Tongue (tissue), 2 donors: ENCODE results near the gene SAMD3.

DNA sequence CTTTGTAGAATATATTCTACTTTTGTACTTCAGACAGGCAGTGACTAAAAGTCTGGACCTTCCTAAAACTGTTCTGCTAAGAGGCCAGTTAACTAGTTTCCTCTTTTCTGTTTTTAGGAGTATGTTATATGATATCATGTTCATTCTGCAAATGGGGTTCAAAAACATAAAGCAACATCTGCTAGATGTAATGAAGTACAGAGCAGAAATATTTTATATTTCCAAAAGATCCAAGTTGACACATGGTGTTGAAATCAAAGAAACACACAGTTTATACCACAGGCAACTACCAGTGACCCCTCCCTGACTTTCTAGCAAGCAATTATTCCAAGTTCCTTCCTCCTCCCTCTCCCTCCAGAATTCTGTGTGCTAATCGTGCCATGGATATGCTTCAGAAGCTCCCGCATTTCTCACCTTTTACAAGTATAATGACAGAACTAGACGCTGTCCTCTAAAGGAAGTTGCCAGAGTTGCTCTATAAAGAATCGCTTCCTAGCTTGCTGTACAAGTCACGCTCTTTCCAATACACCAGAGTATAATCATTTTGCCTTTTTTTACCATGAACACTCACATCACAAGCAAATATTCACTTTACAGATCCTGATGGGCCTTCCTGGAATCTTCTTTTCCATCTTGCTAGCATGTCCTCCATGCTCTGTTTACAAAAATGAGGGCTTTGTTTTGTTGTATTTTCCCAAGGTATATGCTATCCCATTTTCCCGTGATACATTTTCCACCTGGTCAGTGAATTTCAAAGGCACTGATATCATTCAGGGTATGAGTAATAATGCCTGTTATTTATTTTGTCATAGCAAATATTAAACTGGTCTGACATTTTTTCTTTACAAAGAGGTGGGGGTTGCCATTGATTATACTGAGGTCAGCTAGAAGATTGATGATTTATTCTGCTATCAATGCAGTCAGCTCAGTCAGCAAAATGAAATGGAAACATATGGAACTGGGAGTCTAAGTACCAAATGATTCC is 64.5 kb downstream of the ARHGAP18 start:
- RAMPAGE, long total RNA = no peak

DNA sequence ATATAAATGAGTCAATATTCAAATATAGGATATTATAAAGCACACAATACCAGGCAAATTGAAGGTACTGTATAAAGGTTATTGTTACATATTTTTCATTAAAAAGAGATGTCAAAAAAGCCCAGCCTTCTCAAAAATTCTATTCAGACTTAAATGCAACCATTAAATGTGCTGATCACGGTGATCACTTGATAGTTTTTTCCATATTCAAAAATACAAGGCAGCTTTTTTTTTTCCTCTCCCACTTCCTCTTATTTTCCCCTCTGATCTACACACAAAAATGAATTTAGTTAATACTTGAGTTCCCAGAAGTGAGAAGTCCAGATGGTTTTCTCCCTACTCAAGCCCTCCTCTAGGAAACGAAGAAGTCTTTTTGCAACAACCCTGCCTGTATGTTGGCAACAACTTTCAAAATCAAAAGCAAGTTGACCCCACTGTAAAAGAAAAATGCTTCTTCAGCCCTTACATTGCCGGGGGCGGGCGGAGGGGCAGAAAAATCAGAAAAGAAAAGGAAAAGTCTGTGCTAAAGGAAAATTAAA is 24.4 kb downstream of the ARHGAP18 start:
- RAMPAGE, long total RNA = no peak

DNA sequence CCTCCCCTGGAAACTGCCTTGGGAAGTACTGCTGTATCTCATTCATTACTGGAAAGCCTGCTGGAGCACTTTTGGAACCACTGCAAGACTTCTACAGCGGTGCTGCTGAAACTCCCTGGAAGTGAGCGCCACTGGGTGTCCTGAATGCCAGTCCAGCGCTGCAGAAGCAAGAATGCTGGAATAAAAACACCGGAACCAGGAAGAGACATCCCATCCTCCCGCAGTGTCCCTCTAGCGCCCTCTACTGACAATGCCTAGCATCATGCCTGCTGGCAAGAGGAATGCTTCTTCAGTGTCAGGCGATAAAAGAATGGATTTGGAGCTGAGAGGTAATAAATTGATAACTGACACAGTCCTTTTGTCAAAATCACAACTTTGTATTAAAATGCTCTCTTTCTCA is 65.1 kb upstream of the ARHGAP18 start:
- RAMPAGE, long total RNA = no peak

DNA sequence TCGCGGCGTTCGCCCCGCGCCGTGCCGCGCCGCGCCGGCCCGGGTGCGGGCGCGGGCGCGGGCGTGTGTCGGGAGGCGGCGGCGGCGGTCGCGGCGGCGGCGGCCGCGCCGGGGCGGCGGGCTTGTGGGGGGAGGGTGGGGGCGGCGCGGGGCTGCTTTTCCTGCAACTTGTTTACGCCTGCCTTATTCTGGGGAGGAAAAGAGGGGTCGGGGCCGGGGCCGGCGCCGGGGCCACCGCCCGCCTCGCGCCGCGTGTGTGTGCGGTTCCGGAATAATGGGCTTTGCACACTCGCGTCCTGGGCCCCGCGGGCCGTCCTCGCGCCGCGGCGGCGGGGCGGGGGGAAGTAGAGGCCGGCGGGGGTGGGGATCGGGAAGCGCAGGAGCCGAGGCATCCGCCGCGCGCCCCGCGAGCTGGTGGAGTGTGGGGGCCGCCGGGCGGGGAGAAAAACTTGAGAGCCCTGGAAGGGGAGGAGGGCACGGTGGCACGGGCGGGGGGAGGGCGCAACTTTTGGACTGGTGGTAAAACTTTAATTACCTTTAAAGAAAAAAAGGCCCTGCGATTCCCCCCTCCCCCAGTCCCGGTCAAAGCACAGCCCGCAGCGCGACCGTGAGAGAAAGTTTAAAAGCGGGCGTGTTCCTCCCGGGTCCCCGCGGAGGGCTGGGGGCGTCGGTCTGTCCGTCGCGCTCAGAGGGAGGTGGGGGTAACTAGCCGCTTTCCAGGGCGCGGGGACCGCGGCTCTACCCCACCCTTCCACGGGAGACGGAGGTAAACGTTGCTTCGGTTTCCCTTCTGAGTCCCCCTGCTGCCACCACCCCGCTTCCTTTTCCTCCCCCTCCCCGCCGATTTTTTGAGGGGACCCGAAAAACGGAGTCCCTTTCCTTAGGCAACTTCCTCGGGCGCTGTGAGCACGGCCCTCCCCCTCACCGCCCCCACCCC is 1.8 kb downstream of the L3MBTL3 start:
- RAMPAGE, long total RNA = no peak

- RAMPAGE, long total RNA = no peak
Measured at GRCh38 chr6:130222789-130223231, at the start of gene SAMD3. TSS of gene SAMD3 (minus strand) at chr6:130222951.

GRCh38 chr6:130853427-130853798 is 26.2 kb downstream of the SMLR1 start:
- RAMPAGE, long total RNA = no peak

DNA sequence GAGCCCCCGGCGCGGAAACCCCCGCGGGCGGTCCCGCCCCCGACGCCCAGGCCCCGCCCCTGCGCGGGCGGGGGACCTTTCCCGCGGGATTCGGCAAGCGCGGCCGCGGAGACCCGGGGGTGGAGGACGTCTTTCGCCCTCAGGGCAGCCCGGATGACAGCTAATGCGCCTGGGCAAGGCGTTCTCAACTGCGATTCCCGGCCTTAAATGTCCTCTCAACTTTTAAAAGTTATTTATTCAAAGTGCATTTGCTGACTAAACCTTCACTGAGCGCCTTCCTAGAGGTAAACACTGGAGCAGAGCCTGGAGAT is 243 bp upstream of the EPB41L2 start:
- RAMPAGE, long total RNA = no peak

DNA sequence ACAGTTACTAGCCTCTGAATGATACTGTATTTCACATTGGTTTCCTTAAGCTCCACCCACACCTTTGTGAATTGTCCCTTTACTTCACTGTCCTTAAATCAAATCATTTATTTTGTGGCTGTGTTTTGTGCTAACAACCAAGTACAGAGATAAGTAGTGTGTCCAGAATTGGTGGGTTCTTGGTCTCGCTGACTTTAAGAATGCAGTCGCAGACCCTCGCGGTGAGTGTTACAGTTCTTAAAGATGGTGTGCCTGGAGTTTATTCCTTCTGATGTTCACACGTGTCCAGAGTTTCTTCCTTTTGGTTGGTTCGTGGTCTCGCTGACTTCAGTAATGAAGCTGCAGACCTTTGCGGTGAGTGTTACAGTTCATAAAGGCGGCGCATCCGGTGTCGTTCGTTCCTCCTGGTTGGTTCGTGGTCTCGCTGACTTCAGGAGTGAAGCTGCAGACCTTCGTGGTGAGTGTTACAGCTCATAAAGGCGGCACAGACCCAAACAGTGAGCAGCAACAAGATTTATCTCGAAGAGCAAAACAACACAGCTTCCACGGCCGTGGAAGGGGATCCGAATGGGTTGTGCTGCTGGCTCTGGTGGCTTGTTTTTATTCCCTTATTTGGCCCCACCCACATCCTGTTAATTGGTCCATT is 48.4 kb upstream of the ARG1 start:
- RAMPAGE, long total RNA = no peak

DNA sequence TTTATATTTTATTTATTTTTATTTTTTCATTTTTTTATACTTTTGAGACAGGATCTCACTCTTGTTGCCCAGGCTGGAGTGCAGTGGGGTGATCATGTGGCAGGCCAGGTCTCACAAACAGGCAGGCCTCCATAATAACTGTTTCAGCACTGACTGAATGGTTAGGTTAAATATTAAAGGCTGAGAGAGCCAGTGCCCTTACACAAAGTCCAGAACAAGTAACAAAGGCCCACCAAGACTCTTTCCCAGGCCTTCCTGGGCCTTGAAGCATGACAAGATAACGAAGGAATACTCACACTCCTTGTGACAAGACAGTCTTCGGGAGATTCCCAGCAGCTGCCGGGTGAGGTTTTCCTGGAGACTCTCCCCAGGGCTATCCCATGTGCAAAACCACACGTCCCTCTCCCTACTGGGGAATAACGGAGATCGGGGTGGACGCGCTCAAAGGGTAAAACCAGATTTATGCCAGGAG is 1.7 kb upstream of the ENPP3 start:
- RAMPAGE, long total RNA = no peak

- RAMPAGE, long total RNA = no peak
Measured at GRCh38 chr6:131844144-131844843, 36.5 kb downstream of the ENPP1 start.

DNA sequence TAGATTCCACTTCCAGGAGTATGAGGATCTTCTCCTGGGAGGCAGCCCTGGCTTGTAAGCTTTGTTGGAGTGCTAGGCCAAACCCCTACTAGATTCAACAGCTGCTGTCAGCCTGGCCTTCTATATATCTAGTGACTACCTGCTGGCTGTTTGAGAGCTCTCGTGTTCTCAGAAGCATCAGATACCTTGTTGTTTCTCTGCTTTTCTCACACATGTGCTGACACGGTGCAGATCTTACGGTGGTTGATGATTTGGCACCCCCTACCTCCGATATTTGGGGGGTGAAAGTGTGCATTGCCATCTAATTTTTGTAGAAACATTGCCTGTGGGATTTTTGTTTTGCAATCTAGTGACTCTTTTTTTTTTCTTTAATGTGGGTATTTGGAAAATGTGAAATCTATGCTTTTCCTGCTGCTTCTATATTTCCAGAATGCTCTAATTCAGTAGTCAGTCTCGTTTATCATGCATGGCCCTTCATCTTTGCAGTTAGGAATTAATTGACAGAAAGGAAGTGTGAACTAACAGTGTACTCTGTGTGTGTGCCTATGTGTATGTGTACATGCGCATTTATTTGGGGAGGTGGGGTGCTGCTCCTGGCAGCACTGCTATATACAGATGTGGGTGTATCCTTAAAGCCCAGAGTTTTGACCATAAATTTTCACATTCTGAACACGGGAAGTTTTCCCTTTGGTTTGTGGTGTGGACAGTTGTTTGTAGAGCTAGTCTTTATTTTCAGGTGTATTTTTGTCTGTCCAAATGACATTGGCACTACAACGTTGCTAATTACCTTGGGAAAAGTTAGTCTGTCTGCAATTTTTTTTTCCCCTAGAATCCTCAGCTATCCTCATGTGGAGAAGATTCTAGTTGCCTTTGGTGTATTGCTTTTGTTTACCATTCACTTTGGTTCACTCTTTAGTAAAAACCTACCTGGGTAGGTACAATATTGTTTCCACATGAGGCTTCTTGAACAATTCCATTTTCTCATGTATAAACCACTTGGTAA is 4.4 kb downstream of the CCN2 start:
- RAMPAGE, long total RNA = no peak

DNA sequence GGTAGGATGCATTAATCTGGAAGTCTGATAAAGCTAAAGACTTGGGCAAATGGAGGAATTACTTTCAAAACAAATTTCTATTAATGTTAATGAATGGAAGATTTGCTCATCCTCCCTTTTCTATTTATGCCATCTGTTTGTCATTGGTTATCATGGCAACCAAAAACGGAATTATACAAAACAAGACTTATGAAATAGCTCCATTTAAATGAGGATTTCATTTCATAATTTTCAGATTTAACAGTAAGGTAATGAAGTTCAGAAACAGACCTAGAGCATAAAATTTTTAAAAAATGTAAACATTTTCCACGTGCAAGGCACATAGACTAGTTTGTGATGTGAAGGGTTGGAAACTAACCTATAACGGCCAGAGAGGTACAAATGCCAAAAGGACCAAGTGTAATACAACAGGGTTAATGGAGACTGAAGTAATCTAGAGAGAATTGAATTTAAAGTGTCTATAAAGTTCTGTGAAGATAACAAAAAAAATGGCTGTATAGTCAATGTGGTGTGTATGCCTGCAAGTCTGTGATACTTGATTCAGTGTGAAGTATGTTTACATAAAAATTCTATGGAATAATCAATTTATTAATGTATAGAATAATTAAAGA is 3.6 kb downstream of the CCN2 start:
- RAMPAGE, long total RNA = no peak

- RAMPAGE, long total RNA = no peak
Measured at GRCh38 chr6:131949892-131950750, 1.1 kb downstream of the CCN2 start.

GRCh38 chr6:131954488-131955069 is 3.4 kb upstream of the CCN2 start:
- RAMPAGE, long total RNA = no peak

DNA sequence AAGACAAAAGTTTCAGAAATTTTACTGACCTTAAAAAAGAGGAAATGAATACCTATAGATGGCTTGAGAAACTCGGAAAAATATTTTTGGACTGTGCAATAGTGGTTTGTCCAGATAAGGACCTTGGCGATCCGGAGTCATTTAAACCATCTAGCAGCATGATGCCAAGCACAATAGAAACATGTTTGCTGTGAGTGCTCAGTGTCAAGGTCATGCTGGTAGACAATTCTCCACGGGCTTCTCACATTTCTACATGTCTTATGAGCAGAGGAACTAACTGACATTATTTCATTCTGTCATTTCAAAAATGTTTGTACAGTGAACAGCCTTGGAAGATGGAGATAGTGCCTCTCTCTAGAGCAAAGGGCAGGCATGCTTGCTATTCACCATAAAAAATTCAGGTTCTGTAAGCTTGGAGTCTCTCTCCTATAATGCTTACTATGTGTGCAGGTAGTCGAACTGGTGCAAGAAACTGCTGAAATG is 25.4 kb upstream of the CCN2 start:
- RAMPAGE, long total RNA = no peak

DNA sequence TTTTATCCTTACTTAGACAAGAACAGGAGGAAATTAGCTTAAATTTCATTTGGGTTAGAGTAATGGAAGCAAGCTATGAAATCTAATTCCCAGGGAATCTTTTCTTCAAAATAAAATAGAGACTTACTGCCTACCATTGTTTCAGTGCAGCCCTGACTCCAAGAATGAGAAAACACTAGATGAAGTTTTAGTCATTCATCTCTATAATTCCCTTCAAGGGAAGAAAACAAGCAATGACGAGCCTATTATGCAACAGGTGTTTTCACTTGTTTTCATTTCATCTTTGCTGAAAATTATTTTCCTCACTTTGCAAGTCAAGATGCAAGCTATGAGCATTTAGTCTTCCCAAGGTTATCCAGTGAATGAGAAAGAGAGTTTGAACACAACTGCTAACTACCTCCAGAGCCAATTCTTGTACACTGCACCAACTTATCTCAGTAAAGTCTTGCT is 37.1 kb downstream of the MOXD1 start:
- RAMPAGE, long total RNA = no peak

DNA sequence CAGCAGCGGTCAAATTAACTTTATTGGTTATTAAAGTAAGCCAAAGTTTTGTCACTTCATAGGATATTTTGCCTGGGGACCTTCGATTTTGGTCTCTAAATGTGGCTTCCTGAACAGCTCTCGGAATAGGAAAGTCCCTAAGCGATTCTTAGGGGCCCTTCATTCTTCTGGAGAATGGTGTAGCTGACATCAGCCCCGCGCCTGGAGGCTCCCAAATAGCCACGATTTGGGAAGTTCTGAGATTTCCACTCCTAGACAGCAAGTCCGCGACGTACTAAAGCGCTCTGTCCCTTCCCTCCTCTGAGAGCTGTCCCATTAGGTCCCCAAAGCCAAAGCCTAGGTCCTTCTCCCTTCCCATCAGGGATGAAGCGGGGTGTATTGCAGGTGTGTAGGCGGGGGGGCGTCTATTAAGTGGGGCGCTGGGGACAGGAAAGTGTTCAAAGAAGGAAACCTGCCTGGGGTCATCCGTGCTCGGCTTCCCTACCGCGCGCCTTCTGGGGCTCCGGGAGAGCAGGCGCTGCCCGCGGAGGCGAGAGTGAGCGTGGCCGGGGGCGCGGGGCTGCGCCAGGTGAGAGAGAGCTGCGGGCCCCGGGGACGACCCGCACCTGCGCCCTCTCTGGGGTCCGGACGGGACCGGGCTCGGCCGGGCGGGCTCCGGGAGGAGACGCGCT is 651 bp downstream of the MOXD1 start:
- RAMPAGE, long total RNA = no peak

DNA sequence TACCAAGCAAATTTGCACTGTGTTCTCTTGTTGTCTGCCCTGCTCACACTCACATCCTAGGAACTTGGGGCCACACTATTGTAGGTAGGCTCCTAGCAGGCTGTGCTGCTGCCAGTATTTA is 8.8 kb upstream of the TAAR5 start:
- RAMPAGE, long total RNA = no peak

GRCh38 chr6:132748934-132749598 is 8.6 kb downstream of the VNN2 start:
- RAMPAGE, long total RNA = no peak

DNA sequence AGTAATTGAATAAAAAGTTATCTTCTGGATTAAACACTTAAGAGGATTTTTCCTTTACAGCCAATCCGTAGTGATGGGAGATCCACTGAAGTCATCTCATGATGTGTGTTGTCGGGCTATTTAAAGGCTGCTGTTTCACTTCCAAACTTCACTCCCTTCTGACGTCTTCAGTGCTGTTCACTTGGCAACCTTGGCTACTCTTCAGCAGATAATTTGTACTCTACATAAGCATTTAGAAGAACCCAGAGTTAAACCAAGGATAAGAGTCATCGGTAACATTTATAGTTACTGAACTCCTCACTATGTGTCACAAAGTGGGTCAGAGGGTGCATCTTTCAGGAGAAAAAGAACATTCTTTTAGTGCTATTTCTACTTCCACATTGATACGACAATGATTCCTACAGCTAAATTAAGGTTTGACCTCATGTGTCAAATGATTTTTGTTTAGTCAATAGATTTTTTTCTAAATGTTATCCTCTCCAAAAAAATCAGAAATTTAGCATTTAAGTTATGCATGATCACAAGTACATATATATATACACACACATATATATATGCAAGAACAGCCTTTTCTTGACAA is 179.0 kb upstream of the EYA4 start:
- RAMPAGE, long total RNA = no peak